Anterior vena cava (tissue), 1 donor: ENCODE measurements around the genes FTSJ1, SYP, GAGE13 and GAGE12H.

DNA sequence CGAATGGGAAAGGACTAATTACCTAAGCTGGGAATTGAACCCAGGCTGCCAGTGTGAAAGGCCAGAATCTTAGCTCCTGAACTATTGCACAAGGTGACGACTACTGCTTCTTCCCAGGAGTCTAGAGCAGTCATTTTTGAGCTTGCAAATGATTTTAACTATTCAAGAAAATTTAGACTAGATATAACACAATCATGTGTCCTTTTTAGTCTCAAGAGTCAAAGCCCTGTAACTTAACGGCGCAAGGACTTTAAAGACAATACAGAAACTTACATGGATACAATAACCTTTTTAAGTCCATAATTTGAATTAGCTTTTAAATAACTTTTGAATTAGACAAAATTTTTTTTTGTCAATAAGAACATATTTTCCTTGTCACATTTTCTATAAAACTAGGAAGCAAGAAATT lies 34.0 kb upstream of the ZNF81 start:
- PRO-cap, result no peak

DNA sequence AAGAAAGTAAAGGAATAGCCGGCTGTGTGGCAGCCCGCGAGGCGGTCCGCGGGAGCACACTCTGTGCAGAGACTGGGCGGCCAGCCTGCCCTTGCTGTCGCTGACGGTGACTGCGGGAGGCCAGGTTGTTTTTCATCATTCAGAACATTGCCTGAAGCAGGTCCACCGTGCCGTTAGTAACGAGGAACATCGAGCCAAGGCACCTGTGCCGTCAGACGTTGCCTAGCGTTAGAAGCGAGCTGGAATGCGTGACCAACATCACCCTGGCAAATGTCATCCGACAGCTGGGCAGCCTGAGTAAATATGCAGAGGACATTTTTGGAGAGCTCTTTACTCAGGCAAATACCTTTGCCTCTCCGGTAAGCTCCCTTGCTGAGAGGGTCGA lies 33.6 kb upstream of the ZNF81 start:
- PRO-cap, result no peak

- PRO-cap, result no peak
Measured at GRCh38 chrX:47863225-47863627, 26.5 kb downstream of the ZNF81 start.

DNA sequence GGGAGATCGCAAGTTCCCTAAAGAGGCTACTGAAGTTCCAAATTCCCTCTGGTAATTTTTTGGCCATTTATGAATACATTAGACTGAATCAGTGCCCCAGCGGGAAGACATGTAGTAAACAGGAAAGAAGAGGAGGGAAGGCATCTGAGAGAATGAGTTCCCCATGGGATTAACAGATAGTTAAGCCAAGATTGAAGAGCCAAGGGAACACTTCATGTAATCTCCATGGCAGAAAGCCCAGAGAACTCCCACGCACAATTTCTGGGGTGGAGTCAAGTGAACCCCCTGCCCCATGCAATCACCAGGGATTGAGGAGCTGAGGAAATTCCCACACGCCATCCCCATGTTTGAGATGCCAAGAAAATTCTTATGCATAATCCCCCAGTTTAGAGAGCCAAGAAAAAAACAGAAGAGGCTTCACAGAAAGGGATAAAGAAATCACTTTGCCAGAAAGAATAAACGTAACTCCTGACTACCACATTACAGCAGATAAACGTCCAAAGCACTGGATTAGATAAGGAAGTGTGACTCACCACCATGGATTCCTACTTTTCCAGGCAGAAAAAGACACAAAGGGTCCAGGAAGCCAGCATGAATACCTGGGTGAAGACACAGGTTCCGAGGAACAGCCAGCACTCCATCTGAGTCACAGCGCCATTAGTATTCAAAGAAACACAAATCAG lies 25.6 kb downstream of the ZNF630 start:
- PRO-cap, result no peak

DNA sequence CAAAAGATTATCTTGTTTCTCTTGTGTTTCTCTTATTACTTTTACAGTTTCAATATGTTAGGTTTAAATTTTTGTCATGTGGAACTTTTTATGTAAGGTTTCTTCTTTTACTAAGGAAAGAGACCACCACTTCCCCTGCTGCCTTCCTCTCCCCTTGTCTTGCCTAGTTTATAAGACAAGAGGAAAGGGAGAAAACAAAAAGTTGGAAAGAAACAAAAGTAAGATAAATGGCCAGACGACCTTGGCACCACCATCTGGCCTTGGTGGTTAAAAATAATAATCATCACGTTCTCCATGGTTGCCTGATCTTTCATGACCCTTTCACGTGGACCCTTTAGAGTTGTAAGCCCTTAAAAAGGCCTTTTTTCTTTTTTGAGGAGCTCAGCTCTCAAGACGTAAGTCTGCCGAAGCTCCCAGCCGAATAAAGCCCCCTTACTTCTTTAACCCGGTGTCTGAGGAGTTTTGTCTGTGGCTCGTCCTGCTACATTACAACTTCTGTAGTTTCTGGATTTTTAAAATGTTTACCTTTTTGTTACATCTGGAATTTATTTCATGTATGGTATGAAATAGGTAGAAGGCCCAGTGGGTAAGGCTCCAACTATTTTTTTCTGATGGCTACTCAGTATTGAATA lies 18.4 kb downstream of the ZNF630 start:
- PRO-cap, result no peak

DNA sequence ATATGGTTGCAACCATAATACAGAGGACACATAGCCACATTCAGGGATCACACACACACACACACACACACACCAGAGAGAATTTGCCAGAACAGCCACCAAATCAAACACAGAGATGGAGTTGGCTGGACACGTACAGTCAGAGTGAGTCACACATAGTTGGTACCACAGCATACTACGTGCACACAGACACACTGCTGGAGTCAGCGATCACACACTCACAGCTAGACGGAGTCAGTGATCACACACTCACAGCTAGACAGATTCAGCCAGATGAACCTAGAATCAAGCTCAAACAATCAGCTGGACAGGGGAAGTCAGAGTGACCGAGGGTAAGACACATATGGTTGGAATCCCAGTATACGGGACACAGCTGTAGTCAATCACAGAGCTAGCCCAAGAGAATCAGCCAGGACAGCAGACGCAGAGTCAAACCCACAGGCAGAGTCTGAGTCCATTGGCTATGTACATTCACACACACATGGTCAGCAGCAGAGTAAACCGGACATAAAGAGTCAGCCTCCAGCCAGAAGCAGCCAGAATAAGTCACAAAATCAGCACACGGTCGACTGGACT lies 4.7 kb downstream of the SLC38A5 start:
- PRO-cap, result unidirectional peak, plus-strand start at position 320 of the sequence

- PRO-cap, result no peak
Measured at GRCh38 chrX:48473178-48473357, 2.9 kb upstream of the FTSJ1 start.

GRCh38 chrX:48475975-48476697 lies at the start of gene FTSJ1:
Gene FTSJ1, plus strand, starts transcription at chrX:48476199.
- PRO-cap, result bidirectional peak, plus-strand start at chrX:48476234, minus-strand start at chrX:48476117

DNA sequence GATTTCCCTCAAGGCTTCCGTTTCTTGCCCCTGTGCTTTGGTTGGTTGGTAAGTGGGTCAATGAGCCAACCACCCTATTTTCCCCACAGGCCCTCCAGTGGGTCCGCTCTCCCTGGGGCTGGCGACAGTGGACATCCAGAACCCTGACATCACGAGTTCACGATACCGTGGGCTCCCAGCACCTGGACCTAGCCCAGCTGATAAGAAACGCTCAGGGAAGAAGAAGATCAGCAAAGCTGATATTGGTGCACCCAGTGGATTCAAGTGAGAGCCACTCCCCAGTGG lies 3.0 kb downstream of the WAS start:
- PRO-cap, result no peak

DNA sequence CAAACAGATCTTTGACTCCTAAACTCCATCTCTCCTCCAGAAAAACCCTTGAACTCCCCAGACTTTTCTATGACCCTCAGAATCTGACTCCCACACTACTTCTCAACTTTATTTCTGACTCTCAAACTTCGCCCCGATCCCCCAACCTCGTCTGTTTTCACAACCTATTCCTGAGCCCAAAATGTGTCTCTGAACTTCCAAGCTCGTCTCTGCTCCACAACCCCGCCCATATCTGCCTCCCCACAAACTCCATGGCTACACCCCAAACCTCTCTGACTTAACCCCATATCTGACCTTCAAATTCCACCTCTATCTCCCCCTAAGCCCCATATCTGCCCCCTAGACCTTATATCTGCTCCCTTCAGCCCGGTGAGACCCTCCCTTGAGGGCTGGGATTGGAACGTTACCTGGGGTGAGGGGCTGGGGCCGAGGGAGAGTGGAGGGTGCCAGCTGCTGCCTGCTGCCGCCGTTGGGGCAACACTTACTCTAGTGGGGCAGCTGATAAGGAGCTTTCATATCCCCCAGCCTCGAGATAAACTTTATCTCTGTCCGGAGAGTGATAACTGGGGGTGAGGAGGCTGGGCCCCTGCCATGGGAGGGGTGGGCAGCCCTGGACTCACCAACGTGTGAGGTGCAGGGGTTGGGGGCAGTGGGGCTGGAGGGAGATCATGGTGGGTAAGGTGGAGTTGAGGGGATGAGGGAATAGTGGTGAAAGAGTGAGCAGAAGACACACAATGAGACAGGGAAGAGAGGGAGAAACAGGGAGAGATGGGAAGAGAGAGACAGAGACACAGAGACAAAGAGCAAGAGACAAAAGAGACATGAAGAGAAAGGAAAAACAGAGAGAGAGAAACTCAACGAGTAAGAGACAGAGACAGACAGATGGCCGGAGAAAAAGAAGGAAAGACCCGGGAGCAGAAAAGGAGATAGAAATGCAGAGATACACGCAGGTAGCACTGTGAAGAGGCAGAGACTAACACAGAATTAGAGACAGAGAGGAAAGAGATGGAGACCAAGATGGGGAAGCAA lies 1.4 kb downstream of the GATA1 start:
- PRO-cap, result no peak

- PRO-cap, result no peak
Measured at GRCh38 chrX:48794733-48796061, 6.7 kb upstream of the HDAC6 start.

- PRO-cap, result no peak
Measured at GRCh38 chrX:48831763-48832516, 3.5 kb downstream of the PCSK1N start.

- PRO-cap, result no peak
Measured at GRCh38 chrX:48890248-48891240, 7.0 kb downstream of the TIMM17B start.

- PRO-cap, result no peak
Measured at GRCh38 chrX:48937539-48938058, 18.8 kb upstream of the PIM2 start.

DNA sequence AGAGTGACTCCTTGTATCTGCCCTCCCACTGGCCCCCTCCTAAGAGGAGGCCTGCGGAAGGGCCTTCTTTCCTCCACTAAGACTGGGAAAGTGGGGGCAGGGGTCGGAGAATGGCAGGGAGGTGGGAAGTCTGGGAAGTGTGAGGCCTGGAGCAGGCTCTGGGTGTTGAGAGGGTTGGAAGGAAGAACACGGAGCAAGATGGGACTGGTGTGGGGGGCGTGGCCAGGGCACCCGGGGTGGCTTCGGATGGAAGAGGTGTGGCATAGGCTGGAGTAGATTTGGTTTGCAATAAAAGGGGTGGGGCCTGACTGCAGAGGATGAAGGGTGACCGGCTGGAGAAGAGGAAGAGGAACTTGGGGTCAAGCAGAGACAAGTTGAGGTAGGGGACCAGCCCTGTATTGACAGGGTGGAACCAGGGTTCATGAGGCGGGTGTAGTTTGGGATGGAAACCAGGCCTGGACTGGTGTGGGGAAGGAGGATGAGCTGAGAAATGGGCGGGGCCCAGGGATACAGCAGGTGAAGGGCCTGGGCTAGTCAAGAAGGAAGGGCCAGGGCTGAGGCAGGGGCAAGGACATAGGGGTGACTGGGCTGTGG lies 4.7 kb downstream of the PLP2 start:
- PRO-cap, result no peak

DNA sequence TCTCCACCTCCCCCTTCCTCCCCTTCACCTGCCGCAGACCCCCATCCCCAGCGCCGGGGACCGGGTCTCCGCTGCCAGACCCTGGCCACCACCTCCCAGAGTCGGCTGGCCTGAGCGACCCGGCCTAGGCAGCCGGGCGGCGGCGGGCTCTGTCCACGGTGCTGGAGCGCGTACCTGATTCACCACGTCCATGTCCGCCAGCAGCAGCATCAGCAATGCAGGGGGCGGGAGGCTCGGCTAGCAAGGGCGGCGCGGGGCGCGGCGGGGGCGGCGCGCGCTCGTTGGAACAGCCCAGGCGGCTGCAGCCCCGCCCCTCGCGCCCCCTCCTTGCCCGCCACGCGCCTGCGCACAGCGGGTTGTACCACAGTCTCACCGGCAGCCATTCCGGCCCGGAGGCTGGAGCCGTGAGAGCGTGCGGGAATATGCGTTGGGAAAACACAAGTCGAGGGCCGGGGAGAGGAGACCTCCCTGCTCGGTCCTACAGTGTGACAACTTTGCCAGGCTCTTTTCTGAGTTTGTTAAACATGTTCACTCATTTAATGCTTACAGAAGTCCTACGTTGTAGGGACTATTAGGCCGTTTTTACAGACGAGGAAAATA lies at the start of gene SYP:
Gene SYP, minus strand, starts transcription at position 217 of the 600 bp plus-strand sequence.
- PRO-cap, result bidirectional peak, plus-strand start at position 387 of the sequence, minus-strand start at position 217 of the sequence

- PRO-cap, result no peak
Measured at GRCh38 chrX:49308702-49309502, 5.5 kb downstream of the GAGE10 start.

GRCh38 chrX:49331344-49331694 lies at the start of gene GAGE13:
Gene GAGE13, plus strand, starts transcription at chrX:49331582.
- PRO-cap, result no peak

DNA sequence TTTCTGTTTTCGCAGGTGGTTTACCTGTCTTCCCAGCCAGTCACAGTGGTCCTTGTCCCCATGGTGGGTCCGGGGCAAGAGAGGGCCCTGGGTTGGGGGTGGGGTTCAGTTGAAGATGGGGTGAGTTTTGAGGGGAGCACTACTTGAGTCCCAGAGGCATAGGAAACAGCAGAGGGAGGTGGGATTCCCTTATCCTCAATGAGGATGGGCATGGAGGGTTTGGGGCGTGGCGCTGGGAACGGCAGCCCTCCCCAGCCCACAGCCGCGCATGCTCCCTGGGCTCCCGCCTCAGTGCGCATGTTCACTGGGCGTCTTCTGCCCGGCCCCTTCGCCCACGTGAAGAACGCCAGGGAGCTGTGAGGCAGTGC lies at the start of gene GAGE12H:
Gene GAGE12H, plus strand, starts transcription at position 311 of the 368 bp plus-strand sequence.
- PRO-cap, result no peak

DNA sequence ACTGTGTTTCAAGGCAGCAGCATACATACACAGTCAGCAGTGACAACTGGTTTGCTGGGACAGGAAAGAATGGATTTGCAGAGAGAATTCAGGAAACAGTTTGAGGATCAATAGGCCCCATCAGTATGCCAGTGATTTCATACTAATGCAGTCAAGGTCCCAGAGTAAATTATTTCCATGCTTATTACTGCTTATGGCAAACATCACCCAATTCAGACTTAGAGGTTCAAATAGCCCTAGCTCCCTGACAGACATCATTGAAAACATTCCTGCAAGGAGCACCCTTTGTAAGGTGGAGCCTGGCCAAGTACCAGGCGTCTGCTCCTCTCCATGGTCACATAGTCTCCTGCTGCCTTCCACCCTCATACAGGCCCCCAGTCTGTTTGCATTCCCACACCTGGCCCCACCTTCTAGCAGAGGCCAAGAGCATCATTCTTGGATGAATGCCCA lies 43.5 kb downstream of the SHROOM4 start:
- PRO-cap, result no peak